Left ventricle myocardium (tissue), 1 donor: ENCODE measurements around a stretch of chr7.

DNA sequence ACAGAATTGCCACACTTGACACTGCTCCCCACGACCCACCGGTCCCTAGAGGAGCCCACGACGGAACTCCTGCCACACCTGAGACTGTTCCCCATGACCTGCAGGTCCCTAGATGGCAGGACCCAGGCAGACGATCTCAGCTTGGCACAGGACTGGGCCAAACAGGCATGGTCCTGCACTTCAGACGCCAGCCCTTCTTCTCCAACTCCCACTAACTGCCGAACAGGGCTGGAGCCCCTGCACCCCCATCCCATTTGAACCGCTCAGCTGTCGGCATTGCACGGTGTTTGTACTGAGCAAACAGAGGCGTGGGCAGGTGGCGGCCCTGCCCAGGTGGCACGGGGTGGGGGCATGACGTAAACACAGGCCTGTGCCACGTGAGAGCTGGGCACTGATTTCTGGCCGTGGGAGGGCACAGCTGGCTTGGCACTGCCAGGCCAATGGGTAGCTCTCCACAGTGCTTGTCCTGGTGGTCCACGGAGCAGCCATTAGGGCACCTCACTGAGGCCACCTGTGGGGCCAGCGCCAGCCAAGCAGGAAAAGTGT is 258.4 kb downstream of the ELFN1 start:
- PRO-cap = no peak

- PRO-cap = no peak
Observed at GRCh38 chr7:2014433-2014816, 218.3 kb downstream of the MAD1L1 start.

- PRO-cap = no peak
Observed at GRCh38 chr7:2116080-2116493, 116.7 kb downstream of the MAD1L1 start.

DNA sequence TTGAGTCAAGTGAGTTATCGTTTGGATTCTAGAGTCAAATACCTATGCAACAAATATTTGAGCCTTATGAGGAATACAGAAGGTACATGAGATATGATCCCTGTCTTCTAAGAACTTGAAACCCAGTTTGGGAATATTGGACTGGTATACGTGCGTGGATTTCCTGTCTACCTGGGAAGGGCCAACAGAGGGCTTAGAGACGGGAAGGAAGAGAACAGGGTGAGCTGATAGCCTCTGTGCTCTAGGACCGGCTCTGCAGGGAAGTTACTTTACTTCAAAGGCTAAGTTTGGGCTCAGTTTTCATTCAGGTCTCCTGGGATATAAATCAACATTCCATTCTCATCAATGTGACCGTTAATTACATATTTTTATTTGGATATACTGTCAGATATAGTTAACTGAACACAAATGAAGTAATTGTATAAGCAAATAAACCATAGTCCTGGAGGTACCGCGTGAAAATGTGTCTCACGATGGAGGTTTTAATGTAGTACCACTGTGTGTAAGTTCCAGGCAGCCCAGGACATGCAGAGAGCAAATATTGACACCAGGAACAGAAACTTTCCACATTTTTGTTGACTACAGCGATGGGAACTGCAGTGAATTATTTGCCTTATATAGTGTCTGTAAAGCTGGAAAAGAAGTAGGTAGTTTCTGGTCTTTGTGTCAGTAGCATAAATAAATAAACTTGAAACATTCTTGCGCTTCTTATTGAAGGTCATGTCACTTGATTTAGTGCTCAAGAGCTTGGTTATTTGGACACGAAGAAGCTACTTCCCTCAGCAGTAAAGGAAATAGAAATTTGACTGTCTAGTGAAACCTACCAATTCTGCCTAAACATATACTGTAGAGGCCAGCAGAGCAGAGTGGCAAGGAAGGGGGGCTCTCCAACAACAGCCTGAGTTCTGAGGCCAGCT is 8.7 kb downstream of the CHST12 start:
- PRO-cap = no peak

- PRO-cap = no peak
Observed at GRCh38 chr7:2451122-2451770, 25.0 kb downstream of the GRIFIN start.

DNA sequence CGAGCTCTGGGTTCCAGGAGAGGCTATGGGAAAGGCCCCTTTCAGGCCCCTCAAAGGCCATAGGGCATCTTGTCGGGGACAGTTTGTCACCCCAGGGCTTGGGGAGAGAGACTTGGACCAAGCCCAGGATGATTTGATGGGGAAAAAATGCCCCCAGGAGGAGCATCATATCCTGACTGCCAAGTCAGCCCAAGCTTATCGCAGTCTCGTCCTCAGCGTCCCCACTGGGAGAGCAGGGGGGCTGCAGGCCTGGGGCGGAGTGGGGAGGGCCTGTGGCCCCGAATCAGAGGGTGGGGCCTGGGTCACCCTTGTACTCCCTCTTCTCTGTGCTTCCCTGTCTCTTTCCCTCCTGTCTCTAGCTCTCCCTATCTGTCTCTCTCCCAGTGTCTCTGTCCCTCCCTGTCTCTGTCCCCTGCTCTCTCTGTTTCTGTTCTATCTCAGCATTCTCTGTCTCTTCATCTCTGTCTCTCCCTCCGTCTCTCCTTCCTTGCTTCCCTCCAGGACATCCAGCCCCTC is 17.1 kb upstream of the GRIFIN start:
- PRO-cap = no peak

DNA sequence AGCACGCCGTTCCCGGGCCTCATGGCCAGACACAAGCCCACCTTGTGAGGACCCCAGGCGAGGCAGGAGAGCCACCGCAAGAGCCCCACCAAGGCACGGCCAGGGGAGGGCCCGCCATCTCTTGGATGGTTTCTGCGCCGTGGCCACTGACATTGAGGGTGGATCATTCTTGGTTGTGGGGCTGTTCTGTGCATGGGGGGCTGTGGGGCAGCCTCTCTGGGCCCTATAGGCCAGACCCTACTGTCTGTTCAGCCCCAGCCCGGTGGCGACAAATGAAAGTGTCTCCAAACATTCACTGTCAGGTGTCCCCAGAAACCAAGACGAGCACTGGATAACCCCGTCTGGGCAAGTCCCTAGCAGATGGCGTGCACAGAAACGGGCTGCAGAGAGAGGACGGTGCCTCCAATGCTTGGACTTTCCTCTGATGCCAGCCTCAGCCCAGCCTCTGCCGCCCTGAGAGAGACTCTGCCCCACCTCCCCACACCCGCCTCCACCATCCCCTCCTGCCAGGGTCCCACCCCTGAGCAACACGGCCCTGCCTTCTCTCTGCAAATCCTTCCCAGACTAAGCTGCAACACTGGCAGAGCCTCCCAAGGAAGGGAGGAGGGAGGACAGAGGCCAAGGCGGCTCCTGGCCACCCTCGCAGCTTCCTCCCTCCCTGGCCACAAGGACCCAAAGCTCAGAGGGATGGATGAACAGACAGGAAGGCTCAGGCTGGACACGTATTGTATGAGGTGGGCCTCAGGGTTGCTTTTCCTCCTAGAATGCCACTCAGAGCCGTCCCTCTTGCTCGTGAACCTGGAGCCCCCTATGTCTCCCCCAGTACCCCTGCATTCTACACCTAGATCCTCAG is 7.4 kb upstream of the LFNG start:
- PRO-cap = unidirectional peak, plus-strand start at position 583 of the sequence

DNA sequence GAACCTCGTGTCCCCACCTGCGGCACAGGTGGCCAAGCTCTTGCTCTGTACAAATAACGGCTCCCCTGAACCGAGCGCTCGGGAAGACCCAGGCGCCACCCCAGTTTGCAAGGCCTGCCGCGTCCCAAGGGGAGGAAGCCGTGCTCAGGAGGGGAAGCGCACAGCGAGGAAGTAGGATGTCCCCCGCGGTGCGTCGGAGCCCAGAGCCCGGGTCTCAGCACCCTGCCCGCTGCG is 471 bp upstream of the LFNG start:
- PRO-cap = no peak

- PRO-cap = no peak
Observed at GRCh38 chr7:2521063-2521529, 1.5 kb downstream of the LFNG start.

DNA sequence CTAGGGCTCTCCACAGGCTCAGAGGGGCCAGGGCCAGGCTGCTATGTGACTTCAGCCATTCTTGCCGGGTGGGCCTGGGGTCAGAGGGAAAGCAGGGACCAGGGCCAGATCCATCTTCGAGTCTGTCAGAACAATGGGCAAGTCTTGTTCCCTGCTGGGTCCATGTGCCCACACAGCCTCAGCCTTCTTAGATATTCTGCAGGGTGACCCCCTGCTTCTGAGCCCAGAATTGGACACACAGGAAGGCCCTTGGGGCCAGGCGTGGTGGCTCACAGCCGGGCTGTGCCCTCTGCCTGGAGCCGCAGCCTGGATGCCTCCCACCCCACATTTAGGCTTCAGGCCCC is 11.4 kb downstream of the LFNG start:
- PRO-cap = no peak

DNA sequence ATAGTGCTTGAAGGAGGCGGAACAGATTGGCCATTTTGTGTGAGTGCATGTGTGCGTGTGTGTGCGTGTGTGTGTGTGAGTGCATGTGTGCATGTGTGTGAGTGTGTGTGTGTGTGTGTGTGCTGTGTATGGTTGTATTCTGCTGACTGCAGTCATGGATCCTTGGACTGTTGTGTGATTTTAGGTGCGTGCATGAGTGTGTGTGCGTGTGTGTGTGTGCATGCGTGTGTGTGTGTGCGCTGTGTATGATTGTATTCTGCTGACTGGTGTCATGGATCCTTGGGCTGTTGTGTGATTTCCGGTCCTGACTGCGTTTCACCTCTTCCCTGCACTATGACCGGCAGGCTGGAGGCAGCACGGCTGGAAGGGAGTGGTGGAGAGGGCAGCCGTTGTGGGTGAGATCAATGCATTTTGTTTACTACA is 6.3 kb downstream of the IQCE start:
- PRO-cap = no peak

DNA sequence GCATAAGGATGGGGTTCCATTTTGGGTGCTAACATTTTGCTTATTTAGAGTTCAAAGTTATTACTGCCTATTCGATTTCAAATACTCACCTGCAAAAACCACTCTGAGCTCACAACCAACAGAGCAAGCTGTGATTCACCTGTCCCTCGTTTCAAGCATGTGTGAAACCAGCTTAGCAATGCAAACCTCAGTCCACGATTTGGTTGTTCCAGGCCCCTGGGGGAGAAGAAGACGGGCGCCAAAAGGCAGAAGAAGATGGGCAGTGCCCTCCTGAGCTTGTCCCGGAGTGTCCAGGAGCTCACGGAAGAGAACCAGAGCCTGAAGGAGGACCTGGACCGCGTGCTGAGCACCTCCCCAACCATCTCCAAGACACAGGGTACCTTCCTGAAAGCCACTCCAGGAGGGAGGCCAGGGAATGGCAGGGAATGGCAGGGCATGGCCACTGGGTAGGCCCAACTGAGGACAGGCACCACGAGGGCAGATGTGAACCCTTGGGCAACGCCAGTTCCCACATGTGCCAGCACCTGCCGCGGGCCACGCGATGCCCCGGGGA is 27.3 kb downstream of the IQCE start:
- PRO-cap = no peak

GRCh38 chr7:2621113-2621704 is 10.6 kb upstream of the TTYH3 start:
- PRO-cap = no peak

GRCh38 chr7:2662973-2664157 is 24.6 kb upstream of the AMZ1 start:
- PRO-cap = no peak

- PRO-cap = no peak
Observed at GRCh38 chr7:2710821-2711609, 23.0 kb downstream of the AMZ1 start.

DNA sequence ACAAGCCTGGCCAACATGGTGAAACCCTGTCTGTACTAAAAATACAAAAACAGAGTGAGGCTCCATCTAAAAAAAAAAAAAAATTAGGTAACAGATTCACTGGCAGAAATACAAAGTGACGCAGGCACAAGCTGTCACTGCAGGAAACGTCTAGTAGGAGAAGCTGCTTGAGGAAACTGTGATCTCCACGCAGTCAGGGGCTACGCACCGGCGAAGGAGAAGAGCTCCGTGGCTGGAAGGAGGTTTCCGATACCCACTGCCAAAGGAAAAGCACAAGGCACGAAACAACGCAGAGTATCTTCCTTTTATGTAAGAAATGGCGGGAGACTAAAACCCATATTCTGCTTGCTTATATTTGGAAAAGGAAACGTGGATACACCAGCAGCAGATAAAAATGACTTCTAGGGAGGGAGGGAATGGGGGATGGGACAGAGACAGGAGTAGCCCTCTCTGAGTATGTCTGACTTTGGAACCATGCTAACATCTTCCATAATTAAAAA is 50.3 kb downstream of the AMZ1 start:
- PRO-cap = no peak

- PRO-cap = no peak
Observed at GRCh38 chr7:2787245-2787957, 56.7 kb downstream of the GNA12 start.

DNA sequence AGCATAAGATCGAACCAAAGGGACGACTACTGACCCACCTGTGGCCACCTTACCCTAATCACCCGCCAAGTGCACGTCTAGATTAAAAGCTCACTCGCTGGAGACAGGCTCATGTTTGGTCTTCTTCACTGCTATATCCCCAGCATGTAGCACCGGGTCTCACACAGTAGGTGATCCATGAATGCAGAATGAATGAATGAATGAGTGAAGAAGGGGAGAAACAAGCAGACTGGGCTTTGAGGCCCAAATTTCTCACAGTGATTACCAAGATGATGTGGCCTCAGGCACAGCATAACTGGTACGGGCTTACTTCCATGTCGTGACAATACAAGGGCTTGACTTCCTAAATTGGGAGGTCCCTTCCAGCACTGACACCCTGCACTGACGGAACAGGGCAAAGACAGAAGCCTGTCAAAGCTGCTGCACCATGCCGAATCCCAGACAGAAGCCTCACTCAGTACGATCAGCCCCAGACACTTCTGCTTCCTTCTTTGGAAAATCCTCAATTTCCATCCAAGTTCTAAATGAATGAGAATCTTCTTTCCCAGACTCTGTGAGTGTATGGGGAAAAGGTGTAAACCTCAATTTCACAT is 52.0 kb downstream of the GNA12 start:
- PRO-cap = no peak

GRCh38 chr7:2803076-2803520 is 41.0 kb downstream of the GNA12 start:
- PRO-cap = no peak

DNA sequence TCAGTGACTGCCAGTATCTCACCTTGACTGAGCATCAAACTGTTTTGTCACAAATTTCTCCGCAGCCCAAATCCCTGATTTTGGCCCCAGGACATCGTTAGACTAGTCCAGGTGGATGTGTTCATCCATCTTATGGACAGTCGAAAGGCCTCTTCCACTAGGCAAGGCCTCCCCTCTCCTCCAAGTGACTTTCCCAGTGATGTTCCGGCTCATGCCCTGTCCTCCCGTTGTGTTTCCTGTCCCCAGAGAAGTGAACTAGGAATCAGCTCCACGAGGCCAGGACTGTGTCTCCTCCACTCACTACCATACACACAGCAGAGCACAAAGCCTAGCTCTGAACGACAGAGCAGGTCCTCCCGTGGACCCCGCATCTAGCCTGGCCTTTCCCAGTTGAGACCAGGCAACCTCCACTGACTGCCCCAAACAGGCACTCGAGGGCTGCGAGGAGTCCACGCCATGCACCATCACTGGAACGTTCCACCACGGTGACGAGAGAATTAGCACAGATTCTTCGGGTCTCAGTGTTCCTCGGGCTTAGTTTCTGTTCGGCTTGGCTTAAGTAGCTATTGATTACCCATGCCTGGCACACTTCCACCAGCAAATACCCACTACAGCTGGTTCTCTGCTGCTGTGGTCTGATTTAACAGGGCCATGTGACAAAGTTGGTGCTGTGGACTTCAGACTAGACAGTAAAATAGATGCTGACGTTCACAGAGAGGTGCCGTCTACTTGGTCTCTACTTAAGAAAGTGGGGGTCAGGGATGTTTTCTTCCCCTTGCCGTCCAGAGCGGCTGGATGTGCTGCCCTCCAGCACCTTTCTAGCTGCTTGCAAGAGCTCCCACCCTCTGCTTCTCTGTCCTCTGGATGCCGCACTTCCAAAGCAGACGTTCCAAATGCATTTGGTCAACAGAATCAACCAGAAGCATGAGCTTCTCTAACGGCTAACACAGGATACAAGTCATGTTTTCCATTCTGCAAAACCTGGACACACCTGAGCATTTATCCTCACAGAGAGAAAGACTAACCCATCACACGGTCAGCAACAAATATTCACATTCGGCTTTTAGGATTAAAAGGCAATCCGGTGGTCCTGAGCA is 11.7 kb downstream of the GNA12 start:
- PRO-cap = no peak